Duodenum (tissue), 1 donor: Measurements from ENCODE around the gene KRTAP12-3.

GRCh38 chr21:43718803-43719070, 192 bp upstream of the PDXK start:
- PRO-cap, result bidirectional peak, plus-strand start at chr21:43719177, minus-strand start at chr21:43719018

- PRO-cap, result unidirectional peak, minus-strand start at chr21:43734121
Measured at GRCh38 chr21:43733362-43734353, 14.7 kb downstream of the PDXK start.

GRCh38 chr21:43740208-43741203, 21.6 kb downstream of the PDXK start:
- PRO-cap, result bidirectional peak, plus-strand start at chr21:43740995, minus-strand start at chr21:43740932

GRCh38 chr21:43766610-43767337, 9.3 kb downstream of the CSTB start:
- PRO-cap, result no peak

DNA sequence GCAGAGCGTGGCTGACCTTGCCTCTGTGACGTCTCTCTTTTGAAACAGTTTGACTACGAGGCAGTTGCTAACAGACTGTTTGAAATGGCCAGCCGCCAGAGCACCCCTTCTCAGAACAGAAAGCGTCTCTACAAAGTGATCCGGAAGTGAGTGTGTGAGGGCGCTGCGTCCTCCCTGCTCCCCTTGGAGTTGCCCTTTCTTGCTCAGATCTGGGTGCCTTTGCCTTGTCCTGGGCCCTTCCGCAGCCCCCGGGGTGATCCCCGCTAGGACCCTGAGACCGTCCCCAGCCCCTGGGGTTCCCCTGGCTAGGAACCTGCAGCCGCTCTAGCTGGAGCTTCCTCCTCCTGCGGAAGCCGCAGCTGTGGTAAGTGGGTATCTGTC, 11.1 kb downstream of the RRP1 start:
- PRO-cap, result no peak

- PRO-cap, result no peak
Measured at GRCh38 chr21:43911642-43912443, 46.8 kb downstream of the AGPAT3 start.

DNA sequence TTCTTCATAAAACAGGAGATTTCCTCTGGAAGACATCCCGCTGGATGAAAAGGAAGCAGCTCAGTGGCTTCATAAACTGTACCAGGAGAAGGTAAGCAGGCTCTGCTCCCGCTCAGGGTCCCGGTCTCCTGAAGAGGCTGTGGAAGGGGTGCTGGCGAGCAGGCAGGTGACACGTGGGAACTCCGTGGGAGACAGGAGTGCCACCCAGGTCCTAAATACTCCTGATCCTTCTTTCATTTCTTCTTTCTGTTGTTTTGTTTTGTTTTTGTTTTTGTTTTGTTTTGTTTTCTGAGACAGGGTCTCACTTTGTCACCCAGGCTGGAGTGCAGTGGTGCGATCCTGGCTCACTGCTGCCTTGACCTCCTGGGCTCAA, 34.1 kb upstream of the TRAPPC10 start:
- PRO-cap, result no peak

DNA sequence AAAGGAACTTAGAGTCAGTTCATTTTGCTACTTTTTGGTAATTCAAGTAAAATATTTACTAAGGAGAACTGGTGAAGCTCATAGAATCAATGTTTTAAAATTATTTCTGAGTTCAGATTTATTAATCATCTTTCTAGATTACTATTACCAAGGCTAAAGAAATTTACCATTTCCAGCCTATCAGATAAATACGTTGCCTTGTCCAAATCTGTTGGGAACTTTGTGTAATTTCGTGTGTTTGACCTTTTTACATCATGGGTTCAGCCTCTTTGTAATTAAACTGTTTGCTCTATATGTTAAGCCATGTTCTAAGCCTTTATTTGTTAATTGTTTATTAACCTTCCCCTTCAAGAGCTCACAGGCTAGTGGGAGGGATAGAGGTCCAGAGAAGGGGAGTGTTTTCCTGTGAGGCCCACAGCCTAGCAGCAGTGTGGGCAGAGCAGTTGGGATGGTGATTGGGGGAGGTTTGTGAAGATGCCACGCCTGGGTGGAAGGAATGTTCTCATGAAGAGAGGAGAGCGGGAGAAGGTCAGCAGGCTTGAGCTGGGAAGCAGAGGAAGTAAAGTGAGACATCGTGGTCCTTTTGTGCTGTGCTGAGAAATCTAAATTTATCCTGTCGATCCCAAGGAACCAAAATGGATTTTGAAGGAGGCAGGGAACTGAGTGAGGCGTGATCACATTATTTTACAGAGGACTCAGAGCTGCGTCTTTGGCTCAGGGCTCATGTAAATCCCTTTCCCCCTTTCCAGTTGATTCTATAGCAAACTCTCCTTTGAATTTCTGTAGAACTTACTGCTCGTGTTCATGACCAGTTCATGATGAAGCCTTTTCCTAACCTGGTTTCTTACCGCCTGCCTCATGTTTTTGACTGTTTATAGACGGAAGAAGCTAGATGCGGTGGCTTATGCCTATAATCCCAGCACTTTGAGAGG, 42.6 kb downstream of the TRAPPC10 start:
- PRO-cap, result no peak

- PRO-cap, result no peak
Measured at GRCh38 chr21:44055420-44056437, 43.6 kb downstream of the TRAPPC10 start.

- PRO-cap, result no peak
Measured at GRCh38 chr21:44057757-44058685, 45.9 kb downstream of the TRAPPC10 start.

- PRO-cap, result no peak
Measured at GRCh38 chr21:44074188-44074770, 32.9 kb upstream of the PWP2 start.

DNA sequence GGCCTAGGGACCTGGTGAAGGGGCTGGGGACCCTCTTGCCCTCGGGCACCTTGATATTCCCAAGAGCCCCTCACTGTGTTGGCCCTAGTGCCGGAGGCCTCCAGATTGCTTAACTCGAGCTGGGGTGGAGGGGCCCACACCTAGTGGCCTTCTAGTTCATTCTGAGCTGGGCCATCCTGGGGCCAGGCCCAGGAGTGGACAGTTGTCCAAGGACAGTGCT, 11.3 kb downstream of the CFAP410 start:
- PRO-cap, result no peak

DNA sequence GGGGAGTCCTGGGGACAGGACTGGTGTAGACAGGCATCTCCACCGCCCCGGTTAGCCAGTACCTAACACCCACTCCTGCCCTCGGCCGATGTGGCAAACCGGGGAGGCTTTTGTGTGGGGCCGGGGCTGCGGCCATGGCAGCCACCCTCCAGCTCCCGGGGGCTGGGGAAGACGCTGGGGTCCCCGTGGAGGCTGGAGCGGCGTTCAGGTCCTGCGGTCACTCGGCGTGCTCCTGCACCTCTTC, 9.3 kb downstream of the CFAP410 start:
- PRO-cap, result no peak

GRCh38 chr21:44330225-44330411, 9.1 kb downstream of the CFAP410 start:
- PRO-cap, result no peak

- PRO-cap, result no peak
Measured at GRCh38 chr21:44406553-44406823, 48.8 kb upstream of the LRRC3 start.

GRCh38 chr21:44460856-44461821, 5.8 kb downstream of the LRRC3 start:
- PRO-cap, result no peak

DNA sequence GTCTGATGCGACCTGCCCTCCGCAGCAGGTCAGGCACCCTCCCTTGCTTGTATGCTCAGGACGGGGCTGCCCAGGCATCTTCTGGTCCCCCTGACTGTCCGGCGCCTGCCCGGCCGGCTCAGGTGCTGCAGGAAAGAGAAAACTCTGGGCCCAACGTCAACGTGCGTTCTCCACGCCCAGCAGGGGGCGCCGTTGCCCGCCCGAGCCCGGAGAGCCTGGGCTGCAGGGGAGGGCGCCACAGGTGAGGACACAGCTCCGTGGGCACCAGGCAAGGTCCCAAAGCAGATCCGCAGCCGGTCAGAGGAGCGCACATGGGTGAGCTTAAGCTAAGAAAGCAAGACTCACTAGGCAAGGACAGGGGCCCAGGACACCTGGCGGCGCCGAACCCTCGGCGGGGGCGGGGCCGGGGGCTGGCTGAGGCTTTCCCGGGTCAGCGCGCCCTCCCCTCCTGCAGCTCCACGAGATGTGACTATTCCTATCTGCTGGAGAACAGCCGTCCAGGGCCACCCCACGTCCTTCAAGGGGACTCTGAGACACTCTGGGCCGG, 29.4 kb downstream of the KRTAP10-1 start:
- PRO-cap, result no peak

DNA sequence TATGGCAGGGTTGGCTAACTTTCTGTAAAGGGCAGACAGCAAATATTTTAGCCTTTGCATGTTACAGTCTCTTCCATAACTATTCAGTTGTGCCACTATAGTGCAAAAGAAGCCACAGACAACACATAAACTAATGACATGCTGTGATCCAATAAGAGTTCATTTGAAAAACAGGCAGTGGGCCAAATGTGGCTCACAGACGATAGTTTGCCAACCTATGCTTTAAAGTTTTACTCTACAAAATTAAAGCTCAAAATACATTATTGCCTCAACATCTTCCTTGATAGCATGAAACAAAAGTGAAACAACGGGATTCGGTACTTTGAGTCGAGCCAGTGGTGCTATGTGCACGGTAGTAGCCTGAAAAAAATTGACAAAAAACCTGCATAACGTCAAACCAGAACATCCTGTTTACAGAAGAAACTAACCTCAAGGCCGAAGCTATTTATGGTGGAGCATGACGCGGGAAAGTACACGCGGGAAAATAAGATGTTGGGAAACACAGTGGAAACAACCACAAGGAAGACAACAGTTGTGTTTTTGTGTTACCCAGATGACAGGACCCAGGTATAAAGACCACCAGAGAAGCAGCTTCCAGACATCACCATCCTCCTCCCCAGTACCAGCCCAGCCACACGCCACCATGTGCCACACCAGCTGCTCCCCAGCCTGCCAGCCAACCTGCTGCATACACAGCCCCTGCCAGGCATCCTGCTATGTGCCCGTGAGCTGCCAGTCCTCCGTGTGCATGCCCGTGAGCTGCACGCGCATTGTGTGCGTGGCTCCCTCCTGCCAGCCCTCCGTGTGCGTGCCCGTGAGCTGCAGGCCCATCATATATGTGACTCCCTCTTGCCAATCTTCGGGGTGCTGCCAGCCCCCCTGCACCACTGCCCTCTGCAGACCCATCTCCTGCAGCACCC, at the start of gene KRTAP12-3:
TSS of gene KRTAP12-3 (plus strand) at position 596 of the 920 bp plus-strand sequence.
- PRO-cap, result no peak

DNA sequence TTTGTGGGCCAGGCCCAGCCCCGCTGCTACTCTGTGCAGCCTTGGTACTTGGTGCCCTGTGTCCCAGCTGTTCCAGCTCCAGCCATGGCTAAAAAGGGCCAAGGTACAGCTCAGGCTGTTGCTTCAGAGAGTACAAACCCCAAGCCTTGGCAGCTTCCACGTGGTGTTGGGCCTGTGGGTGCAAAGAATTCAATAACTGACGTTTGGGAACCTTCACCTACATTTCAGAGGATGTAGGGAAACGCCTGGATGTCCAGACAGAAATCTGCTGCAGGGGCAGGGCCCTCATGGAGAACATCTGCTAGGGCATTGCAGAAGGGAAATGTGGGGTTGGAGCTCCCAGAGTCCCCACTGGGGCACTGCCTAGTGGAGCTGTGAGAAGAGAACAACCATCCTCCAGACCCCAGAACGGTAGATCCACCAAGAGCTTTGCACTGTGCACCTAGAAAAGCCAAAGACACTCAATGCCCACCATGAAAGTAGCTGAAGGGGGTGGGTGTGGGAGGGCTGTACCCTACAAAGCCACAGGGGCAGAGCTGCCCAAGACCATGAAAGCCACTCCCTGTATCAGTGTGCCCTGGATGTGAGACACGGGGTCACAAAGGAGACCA, 10.2 kb downstream of the UBE2G2 start:
- PRO-cap, result no peak

- PRO-cap, result no peak
Measured at GRCh38 chr21:44850089-44850828, 23.2 kb downstream of the PTTG1IP start.